Measurements from ENCODE around the genes PHIP and TENT5A.

DNA sequence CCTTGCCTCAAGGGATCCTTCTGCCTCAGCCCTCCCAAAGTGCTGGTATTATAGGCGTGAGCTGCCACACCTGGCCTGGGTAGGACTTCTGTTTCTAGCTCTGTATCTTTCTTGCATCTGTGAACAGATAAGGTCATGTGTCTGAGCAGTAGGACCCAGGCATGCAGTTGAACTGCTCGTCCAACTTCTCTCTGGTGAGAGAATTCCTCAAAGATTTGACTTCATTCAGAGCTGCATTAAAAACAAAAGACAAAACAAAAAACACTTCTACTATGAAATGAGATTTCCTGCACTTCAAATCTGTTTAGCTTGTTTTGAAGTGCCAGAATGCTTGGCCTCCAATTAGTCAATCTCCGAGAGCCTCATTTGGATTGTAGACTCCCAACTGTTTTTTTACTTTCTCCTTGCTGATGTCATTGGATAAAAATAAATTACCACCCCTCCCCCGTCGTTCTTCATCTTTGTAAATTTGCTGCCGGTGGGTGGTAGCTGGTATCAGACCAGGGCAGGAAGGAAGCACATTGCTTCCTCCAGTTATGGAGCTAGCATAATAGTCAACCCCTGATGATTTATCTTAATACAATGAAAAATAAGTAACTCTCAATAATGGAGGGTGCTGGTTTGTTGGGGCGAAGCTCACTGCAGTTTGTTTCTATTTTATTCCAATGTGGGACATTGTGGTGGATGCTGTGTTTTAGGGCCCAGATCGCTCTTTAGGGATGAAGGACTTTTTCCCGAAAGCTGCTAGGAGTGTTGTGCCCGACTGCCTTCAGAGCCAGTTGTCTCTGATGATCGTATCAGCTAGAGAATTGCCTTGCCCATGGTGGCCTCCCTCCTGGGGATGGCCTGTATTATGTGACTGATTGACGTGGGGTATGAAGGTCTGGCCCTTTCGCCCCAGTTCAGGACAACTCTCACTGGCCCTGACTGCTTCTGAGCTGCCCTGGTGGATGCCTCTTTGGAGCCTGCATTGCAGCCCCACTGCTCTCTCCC is 17.8 kb downstream of the CD109 start:
- RRBS, result no CpG with 5 or more reads among the region's 13 CpGs

- RRBS, result no CpG with 5 or more reads among the region's 2 CpGs
These were observed 599.3 kb downstream of the COL12A1 start for GRCh38 chr6:74606598-74606853.

- RRBS, result no CpG with 5 or more reads among the region's 3 CpGs
These were observed 399.6 kb downstream of the COL12A1 start for GRCh38 chr6:74806242-74806741.

DNA sequence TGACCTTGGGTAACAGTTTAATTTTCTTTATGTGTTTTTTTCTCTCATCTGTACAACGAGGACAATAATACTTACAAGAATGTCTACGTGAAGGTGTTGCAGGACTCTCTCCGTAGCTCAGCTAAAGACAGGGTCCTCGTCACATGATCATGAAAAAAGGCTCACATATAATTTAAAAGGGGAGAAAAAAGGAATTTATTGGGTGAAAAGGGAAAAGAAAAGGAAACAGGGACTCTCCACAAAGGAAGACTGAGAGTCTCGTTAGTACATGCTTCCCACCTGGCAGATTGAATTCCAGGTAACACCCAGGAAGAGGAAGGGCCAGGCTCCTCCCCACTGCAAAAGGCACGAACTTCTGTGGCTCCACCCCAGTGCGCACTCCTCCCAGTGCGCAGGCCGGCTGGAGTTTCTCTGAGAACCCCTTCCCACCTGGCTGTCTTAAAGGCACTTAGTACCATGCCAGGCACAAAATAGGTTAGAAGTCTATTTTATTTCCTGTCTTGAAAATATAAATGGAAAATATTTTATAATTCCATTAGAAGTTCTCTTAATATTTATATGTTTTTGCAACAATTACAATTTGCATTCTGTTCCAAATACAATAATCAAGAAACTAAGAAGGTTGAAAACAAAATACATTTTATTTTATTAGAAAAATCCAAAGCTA is 129.9 kb downstream of the COL12A1 start:
- RRBS, result no CpG with 5 or more reads among the region's 9 CpGs

GRCh38 chr6:75431286-75431847 is 62.2 kb downstream of the FILIP1 start:
- RRBS, result no CpG with 5 or more reads among the region's 1 CpG

GRCh38 chr6:75602221-75603242 is 852 bp downstream of the SENP6 start:
- RRBS, result 3% methylated on average over 18 of the region's 75 CpGs

DNA sequence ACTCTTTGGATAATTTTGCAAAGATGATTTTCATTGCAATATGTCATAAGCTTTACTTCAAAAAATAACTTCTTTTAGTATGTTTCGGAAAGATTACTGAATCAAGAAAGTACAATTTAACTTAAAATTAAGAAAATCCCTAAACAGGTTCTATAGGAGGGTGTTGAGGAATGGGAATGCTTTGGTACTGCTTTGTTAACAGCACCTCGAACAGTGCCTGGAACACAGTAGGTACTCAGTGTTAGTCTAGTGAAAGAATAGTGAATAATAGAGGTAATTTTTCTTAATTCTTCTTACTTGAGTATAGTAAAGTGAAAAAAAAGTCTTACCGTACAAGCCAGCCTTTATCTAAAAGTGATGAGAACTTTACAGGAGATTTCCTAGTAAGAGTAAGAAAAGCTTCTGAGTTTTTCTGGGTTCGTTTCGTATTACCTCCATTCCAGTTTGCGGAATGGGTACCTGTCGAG is 1.9 kb downstream of the SENP6 start:
- RRBS, result no CpG with 5 or more reads among the region's 7 CpGs

DNA sequence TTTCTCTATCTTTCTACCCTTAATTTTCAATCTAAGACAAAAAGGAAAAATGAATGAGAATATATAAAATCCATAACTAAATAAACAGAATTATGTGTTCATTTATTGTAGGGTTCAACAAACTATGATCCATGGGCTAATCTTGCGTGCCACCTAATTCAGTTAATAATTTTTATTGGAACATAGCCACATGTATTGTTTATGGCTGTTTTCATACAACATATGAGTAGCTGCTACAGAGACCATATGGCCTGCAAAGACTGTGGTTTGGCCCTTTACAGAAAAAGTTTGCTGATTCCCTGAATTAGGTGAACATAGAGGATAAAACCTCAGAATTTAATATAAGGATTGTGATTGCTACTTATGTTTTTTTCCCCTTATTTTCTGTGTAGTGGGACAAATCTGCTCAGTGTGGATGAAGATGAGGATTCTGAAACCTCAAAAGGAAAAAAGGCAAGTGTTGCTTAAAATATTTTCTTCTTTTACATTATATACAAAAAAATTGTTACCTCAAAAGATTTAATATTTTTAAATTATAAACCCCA is 21.9 kb downstream of the SENP6 start:
- RRBS, result no CpG with 5 or more reads among the region's 1 CpG

- RRBS, result 3% methylated on average over 8 of the region's 24 CpGs
These were observed 623 bp upstream of the MYO6 start for GRCh38 chr6:75748397-75748835.

DNA sequence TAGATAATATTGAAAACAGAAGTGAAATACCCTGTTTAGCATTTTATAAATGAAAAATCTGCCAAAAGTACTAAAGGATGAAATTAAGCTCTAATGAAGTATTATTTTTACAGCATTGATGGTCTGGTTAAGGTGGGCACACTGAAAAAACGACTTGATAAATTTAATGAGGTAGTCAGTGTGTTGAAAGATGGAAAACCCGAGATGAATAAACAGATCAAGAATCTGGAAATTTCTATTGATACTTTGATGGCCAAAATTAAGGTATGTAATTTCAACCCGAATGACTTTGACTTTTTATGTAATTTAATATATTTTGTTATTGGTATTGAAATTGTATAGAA is 137.7 kb downstream of the MYO6 start:
- RRBS, result no CpG with 5 or more reads among the region's 3 CpGs

GRCh38 chr6:77461658-77462189 is 1.6 kb downstream of the HTR1B start:
- RRBS, result no CpG with 5 or more reads among the region's 8 CpGs

DNA sequence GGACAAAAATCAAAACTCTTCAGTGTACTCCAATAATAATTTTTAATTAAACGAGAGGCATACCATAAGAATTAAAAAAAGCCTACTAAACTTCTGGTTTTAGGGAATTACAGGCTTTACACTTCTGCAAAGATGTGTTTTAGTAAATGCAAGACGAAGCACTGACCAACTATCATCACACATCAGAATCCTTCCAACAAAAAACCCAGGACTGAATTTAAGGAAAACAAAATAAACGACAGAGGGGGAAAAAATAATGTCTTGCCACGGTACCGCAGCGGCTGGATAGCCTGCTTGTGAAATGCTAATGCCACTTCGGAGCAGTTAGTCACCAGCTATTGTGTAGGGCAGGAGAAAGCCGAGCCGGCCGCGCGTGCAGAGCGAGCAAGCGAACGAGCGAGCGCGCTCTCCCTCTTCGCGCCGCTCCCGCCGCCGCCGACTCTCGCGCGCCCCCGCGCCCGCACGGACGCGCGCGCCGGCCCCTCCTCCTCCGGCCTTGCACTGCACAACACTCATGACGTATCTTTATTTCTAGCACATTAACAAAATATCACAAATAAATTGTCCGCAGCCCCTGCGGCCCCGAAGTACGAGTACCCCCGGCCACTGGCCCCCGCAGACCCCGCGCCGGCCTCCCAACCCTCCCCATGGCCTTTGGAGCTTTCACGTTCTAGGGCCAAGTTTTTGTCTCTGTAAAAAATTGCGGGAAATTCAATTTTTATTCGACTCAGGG is 1.2 kb downstream of the PHIP start:
- RRBS, result no CpG with 5 or more reads among the region's 51 CpGs

GRCh38 chr6:79077413-79078406 is at the start of gene PHIP:
PHIP (minus strand) TSS chr6:79078254.
- RRBS, result 3% methylated on average over 59 of the region's 133 CpGs

- RRBS, result no CpG with 5 or more reads among the region's 6 CpGs
These were observed 74.3 kb upstream of the PHIP start for GRCh38 chr6:79152124-79152953.

DNA sequence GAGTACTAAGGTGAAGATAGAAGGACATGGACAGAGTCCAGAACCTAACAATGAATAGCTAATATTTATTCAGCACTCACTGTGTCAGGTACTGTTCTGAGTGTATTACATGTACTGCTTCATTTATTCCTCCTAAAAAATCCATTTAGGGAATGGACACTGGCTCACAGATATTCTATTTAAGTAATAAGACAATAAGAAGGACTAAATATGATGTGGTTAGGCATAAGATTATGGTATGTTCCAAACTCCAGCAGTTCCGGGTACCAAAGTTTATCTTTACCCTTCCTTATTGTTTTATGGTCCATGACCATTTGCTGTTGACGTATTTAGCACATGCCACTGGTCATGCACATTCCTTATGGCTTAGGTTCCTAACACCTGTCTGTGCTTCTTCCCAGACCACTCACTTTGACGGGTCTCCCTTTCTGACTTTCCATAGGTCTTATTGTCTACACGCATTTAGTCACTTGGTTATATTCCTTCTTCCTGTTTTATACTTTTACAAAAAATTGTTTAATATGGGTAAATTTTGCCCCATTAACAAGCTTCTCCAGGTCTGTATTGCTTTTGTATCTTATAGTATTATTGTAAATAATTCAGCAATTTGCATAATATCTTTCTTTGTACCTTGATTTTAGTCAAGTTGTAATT is 20.5 kb downstream of the BCKDHB start:
- RRBS, result no CpG with 5 or more reads among the region's 4 CpGs

DNA sequence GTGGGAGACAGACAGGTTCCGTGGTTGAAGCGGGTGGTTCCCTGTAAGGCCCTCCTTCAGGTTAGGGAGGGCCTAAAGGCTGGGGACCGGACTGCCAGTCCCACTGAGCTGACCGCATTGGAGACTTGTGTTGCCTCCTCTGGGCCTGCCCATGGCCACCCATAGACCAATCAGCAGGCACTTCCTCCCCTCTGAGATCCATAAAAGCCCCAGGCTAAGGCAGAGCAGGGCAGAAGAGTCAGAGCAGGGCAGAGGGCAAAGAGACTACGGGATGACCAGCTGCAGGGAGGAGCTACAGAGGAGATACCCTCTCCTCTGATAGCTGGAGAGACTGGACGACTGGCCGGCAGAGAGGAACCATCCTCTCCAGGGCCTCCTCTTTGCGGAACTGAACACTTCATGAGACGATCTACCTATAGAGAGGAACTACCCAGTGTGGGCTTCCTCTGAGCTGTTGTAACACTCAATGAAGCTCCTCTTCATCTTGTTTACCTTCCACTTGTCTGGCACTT is 537.3 kb downstream of the TENT5A start:
- RRBS, result no CpG with 5 or more reads among the region's 9 CpGs

DNA sequence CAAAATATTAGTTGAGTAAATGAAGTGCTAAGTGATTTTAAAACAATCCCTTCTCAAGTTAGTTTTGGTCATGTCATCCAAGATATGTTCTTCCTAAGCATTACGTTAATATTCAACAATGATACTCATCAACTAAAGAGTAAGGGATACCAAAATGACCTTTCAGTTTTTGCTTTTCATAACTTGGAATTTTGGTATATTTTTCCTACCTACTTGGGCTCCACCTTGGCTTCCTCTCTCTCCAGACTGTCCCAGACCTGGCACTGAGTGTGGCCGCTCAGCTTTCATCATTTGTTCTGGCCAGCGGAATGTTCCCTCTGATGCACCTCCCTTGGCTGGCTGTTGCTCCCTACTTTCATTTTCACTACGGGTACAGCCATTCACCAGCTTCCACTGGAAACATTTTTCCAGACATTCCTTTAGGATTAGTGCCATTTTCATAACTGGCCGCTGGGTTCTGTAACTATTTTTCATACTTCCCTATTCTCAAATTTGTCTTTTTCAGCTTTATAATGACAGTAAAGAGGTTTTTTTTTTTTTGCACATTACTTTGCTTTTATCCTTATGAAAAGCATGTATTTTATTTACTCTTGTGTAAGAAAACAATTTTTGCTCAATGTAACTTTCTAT is 487.4 kb downstream of the TENT5A start:
- RRBS, result no CpG with 5 or more reads among the region's 5 CpGs

DNA sequence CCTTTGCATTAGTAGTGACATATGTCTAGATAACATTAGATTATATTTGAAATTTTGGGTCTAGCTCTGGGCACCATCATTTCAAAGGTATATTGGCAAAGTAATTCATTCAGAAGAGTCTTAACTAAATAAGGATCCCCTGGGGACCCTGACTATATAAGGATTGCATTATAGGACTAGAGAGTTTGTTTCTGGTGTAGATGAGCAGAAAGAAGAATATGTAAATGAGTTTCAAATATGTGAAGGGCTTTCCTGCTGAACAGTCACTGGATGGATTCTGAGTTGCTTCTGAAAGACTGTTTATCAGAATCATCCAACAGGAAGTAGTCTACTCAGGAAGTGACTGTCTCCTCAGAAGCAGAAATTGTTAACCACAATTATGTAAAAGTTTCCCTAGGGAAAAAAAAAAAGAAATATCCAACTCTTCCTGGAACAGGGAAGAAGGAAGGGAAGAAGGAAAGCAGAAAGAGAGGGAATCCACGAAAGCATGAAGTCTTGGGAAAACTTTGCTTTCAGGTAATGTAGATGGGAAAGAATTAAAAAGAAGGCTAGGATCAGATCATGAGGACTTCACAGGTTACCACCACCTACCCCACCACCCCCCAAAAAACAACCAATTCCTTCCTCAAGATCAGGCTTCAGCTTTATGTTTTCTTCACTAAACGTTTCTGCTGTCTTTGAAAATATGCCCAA is 138.9 kb downstream of the TENT5A start:
- RRBS, result no CpG with 5 or more reads among the region's 2 CpGs

- RRBS, result no CpG with 5 or more reads among the region's 28 CpGs
These were observed at the start of gene TENT5A for GRCh38 chr6:81752587-81752962. TENT5A (minus strand) TSS chr6:81752681.